Cytotoxic T cell (primary cell): ENCODE measurements around a stretch of chr12.

- PRO-cap, 2 experiments: no peak in any of the 2 experiments
Observed at GRCh38 chr12:5431047-5431565, 802 bp upstream of the NTF3 start.

DNA sequence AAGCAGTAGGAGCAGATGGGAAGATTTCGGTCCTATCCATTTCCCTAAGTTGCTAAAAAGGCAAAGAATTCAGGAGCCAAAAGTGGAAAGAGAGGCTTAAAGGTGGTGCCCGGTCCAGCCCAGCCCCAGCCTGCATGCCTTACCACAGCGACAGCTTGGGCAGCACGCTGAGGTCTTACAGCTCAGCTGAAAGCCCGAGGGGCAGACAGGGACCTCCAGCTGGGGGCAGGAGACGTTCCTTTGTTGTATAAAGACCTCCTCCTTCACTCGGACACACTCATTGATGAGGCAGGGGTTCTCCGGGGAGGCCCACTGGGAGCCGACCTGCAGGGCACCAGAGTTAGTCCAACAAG is 24.0 kb upstream of the ANO2 start:
- PRO-cap, 2 experiments: no peak in any of the 2 experiments

- PRO-cap, 2 experiments: no peak in any of the 2 experiments
Observed at GRCh38 chr12:5981760-5982004, 36.6 kb upstream of the ANO2 start.

- PRO-cap, 2 experiments: peak in 1 of 2 experiments; most common plus-strand start chr12:6056632 (in 1)
Observed at GRCh38 chr12:6056254-6056906, 68.1 kb downstream of the VWF start.

GRCh38 chr12:6058382-6058941 is 66.0 kb downstream of the VWF start:
- PRO-cap, 2 experiments: no peak in any of the 2 experiments

DNA sequence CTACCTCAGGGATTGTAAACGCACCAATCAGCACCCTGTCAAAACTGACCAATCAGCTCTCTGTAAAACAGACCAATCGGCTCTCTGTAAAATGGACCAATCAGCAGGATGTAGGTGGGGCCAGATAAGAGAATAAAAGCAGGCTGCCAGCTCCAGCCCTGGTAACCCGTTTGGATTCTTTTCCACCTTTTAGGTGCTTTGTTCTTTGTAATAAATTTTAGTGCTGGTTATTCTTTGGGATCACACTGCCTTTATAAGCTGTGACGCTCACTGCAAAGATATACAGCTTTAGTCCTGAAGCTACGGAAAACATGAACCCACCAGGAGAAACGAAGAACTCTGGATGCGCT is 8.9 kb upstream of the VWF start:
- PRO-cap, 2 experiments: no peak in any of the 2 experiments

DNA sequence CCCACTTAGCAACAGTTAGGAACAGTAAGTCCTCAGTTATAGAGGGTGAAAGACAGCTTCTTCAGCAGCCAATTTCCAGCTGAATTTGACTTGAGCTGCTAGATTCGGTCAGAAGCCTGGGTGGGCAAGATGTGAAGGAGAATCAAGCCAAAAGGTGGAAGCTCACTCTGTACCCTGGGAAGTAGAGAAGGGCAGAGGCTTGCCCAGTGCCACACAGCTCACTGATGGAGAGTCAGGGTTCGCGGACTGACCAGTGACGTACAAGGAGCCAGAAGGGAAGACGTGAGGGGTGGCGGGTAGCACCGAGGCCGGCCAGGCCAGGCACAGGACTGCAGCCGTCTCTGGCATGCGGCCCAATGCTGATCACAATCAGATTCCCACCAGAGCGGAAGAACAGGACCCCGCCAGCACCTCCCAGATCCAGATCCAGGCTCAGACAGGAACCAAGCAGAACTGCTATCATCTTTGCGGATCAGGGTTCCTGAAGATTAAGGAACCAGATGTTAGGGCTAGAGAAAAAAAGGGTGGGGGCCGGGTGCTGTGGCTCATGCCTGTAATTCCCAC is 30.5 kb upstream of the VWF start:
- PRO-cap, 2 experiments: no peak in any of the 2 experiments

GRCh38 chr12:6159884-6160422 is 35.5 kb upstream of the VWF start:
- PRO-cap, 2 experiments: no peak in any of the 2 experiments

- PRO-cap, 2 experiments: no peak in any of the 2 experiments
Observed at GRCh38 chr12:6193874-6194284, 6.3 kb upstream of the CD9 start.

- PRO-cap, 2 experiments: no peak in any of the 2 experiments
Observed at GRCh38 chr12:6195717-6196243, 4.4 kb upstream of the CD9 start.

- PRO-cap, 2 experiments: peak in 2 of 2 experiments; most common plus-strand start chr12:6200165 (in 1); most common minus-strand start chr12:6200010 (in 2)
Observed at GRCh38 chr12:6199226-6200298, 638 bp upstream of the CD9 start.

DNA sequence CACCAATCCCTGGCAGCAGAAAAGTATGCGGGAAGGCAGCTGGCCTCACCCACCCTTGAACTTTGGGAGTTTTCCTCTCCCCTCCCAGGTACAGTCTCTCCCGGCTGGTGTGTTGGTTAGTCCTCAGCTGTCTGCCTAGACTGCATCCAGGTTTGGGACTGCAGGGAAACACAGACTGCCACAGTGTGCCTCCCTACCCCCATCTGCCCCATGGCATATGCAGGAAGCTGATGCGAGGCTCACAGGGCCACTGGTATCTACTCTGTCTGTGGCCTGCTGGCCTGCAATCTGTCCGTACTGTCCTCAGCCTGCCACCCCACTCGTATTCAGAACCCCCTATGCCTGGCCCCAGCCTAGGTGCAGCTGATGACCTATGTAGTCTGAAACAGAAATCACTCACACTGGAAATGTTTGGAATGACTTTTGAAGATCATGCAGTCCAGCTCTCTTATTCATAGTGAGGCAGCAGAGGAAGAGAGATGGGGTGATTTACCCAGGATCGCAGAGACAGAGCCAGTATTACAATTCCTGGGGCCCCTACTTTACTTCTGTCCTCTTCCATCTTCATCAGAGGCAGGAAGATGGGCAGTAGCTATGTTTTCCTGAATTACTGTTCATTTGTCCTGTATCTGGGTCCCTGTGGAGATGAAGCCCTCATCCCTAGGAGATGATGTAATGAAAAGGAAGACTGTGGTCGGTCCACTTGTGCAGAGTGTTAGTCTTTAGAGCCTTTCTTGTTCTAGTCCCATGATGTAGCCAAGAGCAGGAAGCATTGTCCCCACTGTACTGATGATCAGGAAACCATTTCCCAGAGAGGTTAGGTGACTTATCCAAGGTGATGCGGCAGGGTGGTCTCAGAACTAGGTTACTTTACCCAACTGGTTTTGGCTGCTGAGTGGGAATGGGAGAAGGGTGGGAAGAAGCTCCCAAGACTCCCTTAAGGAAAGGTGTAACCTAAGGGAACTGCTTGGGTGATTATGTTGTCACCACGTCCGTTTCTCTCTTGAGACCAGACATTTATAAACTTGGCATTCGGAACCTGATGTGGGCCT is 2.5 kb downstream of the CD9 start:
- PRO-cap, 2 experiments: no peak in any of the 2 experiments

DNA sequence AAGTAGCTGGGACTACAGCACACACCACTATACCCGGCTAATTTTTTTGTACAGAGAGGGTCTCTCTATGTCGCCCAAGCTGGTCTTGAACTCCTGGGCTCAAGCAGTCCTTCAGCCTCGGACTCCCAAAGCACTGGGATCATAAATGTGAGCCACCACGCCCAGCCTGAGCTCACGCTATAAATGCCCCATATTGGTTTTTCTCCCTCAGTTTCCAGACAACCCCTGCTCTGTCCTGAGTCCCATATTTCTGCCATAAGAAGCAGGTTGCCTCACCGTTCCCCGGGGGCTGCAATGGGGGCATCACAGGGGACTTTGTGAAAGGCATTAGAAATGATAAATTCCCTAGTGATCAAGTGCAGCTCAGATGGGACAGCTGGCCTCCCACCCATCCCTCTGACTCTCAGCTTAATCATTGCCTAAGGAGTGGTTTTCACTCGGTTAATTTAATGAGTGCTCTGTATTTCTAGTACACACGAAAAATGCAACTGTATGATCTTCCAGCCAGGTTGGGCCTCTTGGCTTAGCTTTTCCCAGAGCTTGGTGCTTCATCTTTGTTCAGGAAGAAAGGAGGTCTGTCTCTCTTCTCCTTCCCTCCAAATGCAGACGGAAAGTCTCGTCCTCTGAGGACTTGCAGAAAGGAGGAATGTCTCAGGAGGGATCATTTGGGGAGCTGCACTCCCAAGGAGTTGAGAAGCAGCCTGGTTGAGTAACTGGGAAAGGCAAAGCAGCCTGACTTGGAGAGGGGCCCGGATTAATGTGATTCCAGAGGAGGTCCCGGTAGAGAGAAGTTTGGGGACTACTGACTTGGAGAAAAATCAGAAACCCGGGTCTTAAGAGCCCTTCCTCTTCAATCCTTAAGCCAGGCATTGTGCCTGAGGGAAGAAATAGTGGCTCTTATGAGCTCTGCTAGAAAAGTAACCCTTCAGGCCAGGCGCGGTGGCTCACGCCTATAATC is 7.1 kb downstream of the CD9 start:
- PRO-cap, 2 experiments: no peak in any of the 2 experiments

DNA sequence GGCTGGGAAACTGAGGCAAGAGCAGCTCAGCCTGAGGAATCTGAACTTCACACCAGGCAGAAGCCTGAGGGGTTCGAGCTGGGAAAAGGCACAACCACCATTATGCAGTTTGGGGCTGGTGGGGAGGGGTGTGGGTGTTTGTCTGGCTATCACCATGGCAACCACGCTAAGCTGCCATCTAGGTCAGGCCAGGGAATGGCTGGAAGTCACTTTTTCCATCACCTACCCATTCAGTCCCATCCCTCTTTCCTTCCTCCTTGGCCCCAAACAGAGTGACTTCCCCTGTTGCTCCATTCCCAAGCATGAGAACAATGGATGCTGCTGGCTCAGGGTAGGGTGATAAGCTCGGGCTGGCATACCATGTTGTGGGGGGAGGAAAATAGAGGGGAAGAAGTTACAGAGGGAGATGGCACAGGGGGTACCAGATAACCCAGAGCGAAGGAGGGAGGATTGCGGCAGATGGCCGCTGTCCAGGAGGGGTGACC is 36.5 kb upstream of the PLEKHG6 start:
- PRO-cap, 2 experiments: no peak in any of the 2 experiments

GRCh38 chr12:6327246-6328532 is 14.2 kb downstream of the TNFRSF1A start:
- PRO-cap, 2 experiments: no peak in any of the 2 experiments

DNA sequence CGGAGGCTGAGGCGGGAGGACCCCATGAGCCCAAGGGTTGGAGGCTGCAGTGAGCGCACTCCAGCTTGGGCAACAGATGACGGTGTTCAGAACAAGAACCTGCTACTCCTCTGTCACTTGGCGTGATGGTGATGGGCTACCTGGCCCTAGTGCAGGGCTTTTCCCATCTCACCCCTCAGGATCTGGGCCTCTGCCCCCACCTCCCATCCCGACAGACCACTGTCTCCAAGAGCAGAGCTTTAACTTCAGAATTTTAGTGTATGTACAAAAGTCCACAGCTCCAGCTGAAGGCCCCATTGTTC is 13.4 kb downstream of the TNFRSF1A start:
- PRO-cap, 2 experiments: no peak in any of the 2 experiments

DNA sequence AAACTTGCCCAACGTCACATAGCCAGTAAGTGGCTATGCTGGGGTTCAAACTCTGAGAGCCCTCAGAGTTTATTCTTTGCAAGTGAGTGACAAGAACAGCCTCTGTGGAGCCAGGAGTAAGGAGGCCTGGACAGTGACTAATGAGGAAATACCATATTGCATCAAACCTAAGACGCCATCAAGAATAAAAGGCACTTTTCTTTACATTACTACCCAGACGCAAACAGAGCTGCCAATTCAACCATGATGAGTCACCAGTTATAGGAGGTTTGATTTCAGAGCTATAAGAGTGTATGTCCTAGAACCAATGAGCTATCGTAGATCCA is 9.4 kb downstream of the TNFRSF1A start:
- PRO-cap, 2 experiments: no peak in any of the 2 experiments

DNA sequence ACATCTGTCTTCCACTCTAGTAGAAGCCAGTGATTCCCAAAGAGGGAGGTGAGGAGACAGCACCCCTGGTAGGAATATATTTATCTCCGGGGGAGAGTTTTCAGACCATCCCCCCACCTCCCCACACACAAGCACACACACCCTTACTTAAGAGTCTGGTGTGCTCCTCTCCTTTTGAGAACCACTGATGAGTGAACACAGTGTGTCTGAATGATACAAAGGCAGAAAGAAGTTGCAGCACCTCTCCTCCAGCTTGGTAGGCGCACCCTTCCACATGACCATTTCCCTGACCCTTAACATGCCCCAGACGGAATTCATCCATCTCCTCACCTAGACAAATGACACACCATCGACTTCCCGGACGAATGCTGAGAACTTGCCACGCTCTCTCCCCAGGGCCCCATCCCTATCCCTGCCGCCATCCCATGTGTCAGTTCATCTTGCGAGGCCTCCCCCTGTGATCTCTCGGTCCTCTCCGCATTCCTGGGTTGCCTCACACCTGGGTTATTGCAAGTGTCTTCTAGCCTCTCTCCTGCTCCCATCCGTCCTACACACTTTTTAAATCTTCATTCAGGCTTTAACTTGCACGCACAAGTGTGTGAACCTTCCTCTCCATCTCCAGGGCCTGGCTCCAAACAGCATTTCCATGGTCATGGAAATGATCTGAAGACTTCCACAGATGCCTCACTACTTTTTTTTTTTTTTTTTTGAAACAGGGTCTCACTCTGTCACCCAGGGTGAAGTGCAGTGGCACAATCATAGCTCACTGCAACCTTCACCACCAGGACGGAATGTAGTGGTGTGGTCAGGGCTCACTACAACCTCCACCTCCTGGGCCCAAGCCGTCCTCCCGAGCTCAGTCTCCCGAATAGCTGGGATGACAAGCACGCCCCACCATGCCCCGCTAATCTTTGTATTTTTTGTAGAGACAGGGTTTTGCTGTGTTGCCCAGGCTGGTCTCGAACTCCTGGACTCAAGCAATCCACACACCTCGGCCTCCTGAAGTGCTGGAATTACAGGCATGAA is 3.7 kb downstream of the TNFRSF1A start:
- PRO-cap, 2 experiments: no peak in any of the 2 experiments

- PRO-cap, 2 experiments: no peak in any of the 2 experiments
Observed at GRCh38 chr12:6374285-6374819, 1.0 kb downstream of the SCNN1A start.

DNA sequence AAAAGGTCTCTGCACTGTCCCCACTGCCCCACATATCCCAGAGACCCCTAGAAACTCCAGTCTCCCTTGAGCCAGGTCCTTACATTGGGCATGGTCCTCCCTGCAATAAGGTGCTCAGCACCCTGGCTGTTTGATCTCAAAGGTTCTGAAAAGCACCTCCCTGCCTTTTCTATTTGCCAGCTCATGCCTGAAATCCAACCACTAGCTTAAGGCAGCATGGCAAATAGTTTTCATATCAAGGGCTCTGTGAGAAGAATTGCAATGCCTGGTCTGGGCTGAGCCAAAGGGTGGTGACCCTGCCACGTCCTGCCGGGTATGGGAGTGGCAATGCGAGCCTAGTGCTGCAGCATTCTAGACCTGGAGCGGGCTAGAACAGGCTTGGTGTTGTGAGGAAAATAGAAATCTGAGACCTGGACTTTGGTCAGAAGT is 2.2 kb upstream of the SCNN1A start:
- PRO-cap, 2 experiments: no peak in any of the 2 experiments